B cell (primary cell): ENCODE results near the genes PLA2G12B and ANXA7.

GRCh38 chr10:71757289-71758146, 15.8 kb downstream of the VSIR start:
- PRO-cap = no peak
- CAGE, long polyA plus RNA = no peak

DNA sequence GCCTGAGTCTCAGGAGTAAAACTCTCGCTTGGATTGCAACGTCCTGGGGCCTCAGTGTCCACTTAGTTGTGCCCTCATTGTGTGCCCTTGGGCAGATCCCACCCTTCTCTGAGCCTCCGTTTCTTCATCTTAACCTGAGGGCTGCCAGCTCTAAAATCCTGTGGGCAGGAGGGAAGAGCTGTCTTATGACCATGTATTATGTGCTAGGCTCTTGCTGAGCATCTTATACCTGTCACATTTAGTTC, 7.0 kb downstream of the VSIR start:
- PRO-cap = no peak
- CAGE, long polyA plus RNA = no peak

- PRO-cap = no peak
- CAGE, long polyA plus RNA = no peak
Measured at GRCh38 chr10:71840165-71840825, 10.8 kb downstream of the PSAP start.

DNA sequence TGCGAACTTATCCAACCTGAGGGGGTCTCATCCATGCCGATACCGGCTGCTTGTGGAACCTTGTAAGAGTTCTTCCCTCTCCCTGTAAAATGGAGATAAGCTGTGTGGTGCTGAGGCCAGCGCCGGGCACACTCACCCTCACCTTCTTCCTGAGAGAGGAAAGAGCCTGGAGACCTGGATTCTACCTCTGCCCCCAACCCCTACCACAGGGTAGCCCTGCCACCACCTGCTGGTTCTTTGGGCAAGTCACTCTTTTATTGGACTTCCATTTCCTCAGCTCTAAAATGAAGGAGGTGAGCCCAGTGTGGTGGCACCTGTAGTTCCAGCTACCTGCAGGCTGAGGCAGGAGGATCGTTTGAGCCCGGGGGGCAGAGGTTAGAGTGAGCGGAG, 38.4 kb upstream of the PSAP start:
- PRO-cap = no peak
- CAGE, long polyA plus RNA = no peak

GRCh38 chr10:72066660-72067356, 21.5 kb downstream of the SPOCK2 start:
- PRO-cap = no peak
- CAGE, long polyA plus RNA = no peak

GRCh38 chr10:72070156-72070614, 18.2 kb downstream of the SPOCK2 start:
- PRO-cap = no peak
- CAGE, long polyA plus RNA = no peak

DNA sequence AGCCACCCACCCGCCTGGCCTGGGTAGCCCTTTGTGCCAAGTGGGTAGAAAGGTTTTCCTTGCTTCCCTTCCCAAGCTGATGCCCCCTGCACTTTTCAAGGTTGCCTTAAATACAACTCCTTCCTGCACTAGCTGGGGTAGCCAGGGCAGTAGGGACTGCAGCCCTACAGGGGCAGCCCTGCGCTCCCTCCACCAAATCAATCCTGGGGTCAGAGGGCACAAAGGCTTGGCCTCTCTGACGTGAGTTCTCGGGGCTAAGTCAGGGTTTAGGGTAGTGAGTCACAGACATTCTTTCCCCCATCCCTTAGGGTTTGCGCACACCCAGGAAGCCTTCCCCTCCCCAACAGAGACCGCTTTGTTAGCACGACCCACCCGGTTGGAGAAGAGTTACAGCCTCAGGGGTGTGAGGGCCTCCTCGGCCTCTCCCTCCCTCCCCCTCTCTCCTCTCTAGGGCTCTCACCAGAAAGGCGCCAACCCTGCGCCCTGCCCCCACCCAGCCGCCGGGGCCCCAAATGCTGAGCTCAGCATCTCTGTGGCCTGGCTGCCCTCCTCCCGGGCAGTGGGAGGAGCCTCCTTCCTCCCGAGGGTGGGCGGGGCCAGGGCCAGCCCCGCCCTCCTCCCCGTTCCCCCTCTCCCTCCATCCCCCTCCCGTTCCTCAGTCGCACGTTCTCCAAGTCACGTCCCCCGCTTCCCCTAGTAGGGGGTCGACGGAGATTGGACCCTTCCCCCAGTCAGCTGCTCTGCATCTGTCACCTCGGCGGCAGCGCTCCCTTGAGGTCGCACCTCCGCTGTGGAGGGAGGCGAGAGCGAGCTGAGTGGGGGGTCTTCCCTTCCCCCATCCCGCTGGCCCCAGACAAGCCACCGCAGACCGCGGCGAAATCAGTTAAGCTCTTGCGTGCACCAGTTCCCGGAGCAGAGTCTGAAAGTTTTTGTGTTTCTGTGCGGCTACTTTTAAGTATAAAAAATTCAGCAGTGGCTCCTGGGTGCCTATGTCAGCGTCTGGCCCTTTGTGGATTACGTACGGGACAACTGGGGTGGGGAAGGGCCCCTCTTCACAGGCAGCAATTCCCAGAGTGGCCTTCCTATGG, 13.0 kb upstream of the DDIT4 start:
- PRO-cap = bidirectional peak, plus-strand start at position 774 of the sequence, minus-strand start at position 513 of the sequence; unidirectional peak, minus-strand start at position 921 of the sequence
- CAGE, long polyA plus RNA = no peak

DNA sequence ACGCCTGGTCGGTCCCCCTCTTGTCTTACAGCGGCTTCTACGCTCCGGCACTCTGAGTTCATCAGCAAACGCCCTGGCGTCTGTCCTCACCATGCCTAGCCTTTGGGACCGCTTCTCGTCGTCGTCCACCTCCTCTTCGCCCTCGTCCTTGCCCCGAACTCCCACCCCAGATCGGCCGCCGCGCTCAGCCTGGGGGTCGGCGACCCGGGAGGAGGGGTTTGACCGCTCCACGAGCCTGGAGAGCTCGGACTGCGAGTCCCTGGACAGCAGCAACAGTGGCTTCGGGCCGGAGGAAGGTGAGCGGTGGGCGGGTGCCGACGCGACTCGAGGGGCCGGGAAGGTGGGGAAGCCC, 378 bp downstream of the DDIT4 start:
- PRO-cap = no peak
- CAGE, long polyA plus RNA = no peak

DNA sequence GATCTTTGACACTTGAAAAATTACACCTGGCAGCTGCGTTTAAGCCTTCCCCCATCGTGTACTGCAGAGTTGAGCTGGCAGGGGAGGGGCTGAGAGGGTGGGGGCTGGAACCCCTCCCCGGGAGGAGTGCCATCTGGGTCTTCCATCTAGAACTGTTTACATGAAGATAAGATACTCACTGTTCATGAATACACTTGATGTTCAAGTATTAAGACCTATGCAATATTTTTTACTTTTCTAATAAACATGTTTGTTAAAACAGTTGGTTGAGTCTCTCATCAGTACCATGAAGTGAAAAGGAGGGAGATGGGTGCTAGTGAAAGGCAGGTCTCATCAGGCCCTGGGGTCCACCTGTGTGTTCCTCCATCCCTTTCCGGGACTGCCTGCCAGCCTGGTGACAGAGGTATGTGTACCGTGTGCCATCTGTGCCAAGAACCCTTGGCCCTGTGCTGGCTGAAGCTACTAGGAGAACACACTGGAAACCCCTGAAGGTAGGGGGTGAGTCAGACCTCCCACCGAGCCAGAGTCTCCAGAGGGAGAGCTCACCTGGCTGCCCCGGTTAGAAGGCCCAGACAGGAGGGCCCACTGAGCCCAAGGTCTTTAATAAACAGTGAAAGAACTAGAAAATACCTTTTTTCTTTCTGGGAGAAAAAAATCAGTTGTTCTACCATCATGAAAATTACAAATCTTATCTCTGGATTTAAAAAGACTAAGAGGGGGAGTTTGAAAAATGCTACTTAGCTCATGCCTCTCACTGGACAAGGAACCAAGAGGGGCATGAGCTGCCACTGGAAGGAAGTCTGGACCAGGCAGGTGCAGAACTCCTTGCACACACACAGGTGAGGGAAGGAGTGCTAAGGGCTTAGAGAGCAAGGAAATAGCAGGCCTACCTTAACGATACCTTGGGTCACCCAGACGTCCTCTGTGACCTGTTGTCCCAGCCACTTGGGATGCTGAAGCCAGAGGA, 2.3 kb downstream of the DDIT4 start:
- PRO-cap = no peak
- CAGE, long polyA plus RNA = no peak

DNA sequence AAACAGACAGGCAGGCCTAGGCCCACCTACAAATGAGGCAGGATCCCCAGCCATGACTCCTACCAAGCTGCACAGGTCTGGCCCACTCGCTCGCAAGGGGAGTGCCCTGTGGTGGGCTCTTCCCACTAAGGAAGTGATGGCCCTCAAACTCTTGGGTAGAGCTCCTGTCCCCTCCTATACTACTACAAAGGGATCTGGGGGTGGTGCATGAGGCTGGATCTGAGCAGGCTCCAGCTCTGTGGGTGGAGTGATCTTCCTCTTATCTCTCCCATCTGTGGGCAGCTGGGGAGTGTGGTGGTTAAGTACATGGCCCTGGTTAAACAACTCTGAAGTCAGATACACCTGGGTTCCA, 17.2 kb downstream of the DDIT4 start:
- PRO-cap = no peak
- CAGE, long polyA plus RNA = no peak

- PRO-cap = bidirectional peak, plus-strand start at chr10:72297482, minus-strand start at chr10:72297239
- CAGE, long polyA plus RNA = no peak
Measured at GRCh38 chr10:72297147-72297589, 23.4 kb downstream of the DDIT4 start.

DNA sequence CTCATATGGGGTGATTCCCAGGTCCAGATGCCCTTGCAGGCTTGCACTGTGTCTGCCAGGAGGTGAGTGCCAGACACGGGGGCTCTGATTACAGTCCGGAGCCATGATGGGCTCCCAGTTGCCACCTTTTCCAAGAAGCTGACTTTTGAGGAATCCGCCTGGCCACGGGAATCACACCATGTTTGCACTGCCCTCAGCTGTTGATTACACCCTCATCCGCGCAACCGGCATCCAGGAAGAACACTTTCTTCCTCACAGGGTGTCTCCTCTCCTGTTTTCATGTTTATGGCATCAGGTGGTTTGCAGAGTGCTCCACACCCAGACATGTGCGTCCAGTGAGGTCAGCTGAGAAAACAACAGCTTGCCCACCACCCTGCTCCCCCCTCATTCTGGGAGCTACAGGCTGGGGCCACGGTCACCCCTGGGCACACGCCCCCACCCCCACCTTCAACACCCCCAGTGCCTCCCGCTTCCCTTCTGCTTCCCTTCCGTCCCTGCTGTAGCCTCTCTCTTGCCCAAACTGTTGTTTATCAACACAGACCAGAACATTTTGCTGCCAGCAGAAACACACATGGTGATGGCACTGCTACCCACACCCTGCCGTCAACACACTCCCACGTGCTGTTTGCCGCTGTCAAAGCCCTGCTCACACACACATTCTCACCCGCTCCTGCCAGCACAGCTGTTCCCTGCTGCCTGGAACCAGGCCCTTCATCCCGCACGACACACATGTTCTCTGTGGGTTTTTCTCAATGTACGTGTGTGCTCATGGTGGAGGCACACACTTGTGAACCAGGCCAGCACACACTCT, 35.8 kb downstream of the DDIT4 start:
- PRO-cap = no peak
- CAGE, long polyA plus RNA = no peak

DNA sequence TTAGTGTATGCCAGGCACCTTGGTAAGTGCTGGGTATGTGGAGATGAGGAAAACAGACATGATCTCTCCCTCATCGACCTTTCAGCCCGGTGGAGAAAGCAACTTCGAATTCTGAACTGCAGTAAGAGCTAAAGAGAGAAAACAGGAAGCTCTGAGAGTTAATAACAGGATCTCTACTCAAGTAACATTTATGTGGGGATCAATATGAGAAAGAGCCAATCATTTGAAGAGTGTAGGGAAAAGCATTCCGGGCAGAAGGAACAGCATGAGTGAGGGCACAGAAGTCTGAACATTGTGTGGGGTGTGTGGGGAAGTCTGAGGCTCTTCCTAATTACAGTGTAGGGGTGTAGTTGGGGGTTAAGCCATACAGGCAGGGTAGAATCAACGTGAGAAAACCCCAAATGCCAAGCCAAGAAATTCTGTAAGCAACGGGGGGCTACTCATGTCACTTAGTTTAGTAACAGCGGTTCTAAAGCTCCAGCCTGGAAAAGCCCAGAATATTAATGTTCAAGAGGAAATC, 36.4 kb downstream of the DNAJB12 start:
- PRO-cap = no peak
- CAGE, long polyA plus RNA = no peak

DNA sequence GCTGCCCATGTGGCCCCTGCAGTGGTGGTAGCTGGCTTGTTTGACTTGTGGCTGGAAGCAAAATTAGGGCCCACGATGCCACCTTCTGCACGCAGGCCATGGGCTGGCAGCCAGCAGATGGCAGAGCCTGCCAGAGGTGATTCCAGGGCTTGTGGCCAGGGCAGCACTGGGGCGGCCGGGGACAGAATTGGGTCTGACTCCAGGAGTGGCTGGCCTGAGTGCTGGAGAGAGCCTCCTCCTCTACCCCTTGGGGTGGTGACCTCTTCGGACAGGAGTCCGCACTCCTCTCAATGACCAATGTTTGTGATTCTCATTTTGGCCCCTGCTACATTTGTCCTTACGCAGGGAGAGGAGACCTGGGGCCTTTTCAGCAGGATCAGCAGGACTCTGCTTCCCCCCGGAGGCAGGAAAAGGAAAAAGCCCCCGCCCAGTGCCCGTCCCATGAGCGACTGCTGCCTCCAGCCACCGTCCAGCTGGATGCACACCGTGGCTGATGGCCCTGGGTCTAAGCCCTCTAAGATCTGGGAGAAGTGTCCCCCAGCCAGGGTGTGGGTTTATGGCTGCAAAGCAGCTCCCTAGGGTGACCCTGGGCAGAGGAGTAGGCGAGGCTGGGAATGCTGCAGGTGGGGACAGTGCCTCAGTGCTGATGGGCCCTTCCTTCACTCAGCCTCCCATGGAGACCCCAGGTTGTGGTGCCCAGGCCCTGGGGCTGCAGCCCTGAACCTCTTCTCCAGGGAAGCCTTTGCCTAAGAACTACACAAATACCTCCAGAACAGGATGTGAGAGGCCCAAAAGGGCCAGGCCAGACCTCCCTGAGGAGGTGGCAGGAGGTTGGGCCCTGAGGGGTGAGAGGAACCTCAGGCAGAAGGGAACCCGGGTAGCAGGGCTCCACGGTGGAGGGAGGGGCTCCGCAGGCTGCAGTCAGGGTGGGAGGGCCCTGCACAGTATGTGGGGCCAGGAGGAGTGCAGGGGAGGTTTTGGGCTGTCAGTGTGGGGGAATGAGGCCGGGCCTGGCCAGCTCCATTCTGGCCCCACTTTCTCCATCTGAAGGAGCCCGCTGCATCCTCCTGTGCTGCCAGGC, 26.3 kb downstream of the DNAJB12 start:
- PRO-cap = no peak
- CAGE, long polyA plus RNA = no peak

DNA sequence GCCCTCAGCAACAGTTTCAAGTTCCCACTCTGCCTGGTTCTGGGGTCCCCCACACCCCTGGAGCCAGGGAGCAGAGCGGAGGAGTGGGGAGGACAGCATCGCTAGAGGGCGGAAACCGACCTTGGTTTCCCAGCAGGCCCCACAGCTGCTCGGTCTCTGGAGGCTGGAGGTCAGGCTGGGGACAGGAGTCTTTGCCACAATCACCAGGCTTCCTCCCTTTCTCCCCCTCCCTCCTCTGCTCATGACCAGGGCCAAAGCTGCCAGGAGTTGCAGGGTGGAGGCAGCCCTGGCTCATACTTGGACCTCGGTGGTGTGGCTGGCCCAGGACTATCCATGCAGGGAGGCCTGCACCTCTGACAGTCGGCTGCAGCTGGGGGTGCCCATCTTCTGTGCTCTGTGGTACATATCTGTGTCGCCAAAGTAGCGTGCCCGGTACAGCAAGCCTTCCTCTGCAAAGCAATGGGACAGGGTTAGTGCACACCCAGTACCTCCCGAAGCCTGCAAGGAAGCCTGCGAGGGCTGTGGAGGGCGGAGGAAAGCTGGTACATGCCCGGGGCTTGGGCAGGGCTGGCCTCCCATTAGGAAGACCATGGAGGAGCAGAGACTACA, 19.1 kb downstream of the DNAJB12 start:
- PRO-cap = no peak
- CAGE, long polyA plus RNA = no peak

DNA sequence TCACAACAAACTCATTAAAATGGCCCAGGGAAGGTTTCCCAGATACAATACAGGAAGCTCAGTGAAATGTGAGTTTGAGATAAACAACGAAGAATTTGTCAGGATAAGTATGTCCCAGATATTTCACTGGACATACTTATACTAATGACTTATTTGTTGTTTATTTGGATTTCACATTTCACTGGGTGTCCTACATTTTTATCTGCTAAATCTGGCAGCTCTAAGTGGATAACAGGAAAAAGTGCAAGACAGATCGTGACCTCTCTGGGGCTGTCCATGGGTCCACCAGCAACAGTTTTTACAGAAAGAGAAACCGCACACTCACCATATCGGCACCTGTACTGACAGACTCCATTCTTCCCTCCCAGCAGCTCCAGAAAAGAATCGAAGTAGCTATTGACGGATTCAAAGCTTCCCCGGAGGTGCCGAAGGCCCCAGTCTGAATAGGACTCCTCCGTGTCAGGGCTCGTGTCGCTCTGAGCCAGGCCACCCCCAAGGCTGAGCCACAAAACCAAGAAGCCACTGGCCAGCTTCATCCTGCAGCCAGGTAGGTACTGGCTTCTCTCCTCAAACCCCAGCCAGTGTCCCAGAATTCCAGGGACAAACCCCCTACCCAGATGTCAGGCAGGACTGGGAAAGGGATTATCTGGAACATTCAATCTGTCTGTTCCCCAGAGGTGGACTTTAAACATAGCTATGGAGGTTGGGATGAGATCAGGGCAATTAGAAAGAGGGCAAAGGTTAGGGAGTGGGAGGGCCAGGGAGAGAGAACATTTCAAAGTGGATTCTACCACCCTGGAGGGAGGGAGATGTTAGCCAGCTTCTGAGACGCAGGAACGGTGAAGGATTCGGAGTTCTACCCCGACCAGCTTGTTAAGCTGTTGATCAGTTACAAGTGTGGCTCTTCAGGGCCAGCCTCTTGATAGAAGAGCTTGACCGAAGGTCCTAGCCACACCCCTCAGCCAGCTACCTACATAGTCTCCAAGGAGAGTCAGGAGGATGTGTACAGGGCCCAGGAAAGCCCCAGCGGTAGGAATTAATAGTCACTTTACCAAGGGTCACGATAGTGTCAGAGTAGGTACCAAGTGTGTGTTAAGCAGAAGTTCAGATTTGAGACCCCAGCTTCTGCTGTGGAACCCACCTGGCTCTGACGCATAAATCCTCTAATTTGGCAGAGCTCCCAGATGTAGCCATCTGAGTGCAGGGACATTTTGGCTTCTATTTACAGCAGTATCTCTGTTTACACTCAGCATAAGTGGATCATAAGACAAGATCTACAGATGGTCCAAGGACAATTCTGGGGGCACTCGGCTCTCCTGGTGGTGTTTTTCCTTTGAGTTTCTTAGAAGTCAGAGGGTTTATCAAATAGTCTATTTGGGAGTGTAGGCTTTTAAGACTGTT, at the start of gene PLA2G12B:
Gene PLA2G12B (minus strand): TSS at position 657 of the 1,401 bp plus-strand sequence.
- PRO-cap = no peak
- CAGE, long polyA plus RNA = no peak

DNA sequence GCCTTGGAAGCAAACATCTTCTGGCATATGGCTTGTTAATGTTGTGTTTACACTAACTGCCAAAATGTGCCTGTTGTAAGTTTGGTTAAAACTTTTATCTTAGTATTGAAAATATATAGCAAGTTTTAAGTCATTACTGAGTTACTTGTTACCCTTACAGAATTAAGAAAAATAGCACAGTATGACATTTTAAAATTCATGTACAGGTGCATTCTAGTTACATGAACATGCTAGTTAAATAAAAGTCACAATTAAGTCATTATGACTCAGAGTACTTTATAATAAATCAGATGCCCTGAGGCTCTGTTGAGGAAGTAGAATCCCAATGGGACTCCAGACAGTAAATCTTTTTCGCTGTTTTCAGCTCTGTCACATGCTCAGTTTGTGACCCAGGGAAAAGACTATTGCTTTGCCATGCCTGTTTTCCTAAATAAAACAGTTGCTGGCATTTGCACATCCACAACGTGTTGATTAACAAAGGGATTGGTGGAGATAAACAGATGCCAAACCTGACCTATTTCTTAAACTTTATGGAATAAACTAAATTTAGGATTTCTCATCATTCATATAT, 21.0 kb downstream of the NUDT13 start:
- PRO-cap = no peak
- CAGE, long polyA plus RNA = no peak

- PRO-cap = no peak
- CAGE, long polyA plus RNA = no peak
Measured at GRCh38 chr10:73246264-73246687, 779 bp downstream of the DNAJC9 start.

DNA sequence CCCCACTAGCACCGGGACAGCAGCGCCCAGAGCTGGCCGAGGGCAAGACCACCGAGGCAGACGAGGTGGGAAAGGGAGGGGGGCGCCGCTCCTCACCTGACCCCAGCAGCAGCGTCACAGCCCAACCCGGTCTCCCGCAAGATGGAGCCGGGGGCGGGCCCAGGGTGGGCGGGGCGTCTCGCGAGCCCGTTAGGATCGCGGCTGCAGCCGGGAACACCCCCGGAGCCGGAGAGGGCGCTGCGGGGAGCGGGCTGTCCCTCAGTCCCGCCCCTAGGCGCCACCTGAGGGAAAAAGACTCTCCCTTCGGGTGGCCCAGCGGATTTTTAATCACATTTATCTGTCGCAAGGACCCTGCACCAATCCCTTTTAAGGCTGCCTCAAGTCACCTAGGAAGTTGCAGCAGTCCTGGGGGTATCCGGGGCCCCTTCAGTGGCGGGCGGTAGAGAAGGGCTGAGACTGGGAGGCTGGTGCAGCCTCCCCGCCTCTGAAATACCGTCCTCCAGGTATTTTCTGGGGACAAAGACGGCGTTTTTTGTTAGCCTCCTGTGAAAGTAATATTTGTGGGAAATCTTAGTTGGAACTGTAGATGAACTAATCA, at the start of gene ANXA7:
Gene ANXA7 (minus strand): TSS at position 143 of the 598 bp plus-strand sequence.
- PRO-cap = bidirectional peak, plus-strand start at position 222 of the sequence, minus-strand start at position 143 of the sequence
- CAGE, long polyA plus RNA = no peak

DNA sequence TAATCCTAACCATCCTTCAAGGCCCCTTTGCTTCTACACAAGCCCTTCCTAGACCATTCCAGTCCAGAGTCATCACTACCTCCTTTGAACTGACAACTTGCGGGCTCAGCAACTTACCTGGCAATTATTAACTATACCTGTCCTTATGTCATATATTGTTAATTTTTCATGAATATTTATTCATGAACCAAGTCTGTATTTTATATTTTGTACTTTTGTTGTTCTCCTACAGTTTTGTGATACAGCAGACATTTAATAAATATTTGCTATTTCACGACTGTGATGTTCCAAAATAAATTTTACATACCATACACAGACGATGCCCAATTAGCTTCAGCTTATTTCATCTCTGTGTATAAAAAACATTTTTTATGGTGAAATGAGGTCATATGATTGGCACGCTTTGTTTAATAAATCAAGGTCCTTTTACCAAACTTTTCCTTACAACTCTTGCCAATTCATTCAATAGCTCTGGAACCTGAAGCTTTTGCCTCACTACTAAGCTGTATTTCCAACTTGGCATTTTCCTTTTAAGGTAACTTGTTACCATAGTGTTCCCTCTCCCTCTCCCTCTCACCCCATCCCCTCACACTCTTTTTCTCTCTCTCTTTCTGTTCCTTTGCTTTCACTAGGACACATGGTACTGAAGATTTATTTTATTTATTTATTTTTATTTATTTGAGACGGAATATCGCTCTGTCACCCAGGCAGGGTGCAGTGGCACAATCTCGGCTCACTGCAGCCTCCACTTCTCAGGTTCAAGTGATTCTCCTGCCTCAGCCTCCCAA, 5.5 kb downstream of the PPP3CB start:
- PRO-cap = no peak
- CAGE, long polyA plus RNA = no peak